Daoy (cell line): Measurements from ENCODE around the genes CD99, PNPLA4, FAM9A and TBL1X.

DNA sequence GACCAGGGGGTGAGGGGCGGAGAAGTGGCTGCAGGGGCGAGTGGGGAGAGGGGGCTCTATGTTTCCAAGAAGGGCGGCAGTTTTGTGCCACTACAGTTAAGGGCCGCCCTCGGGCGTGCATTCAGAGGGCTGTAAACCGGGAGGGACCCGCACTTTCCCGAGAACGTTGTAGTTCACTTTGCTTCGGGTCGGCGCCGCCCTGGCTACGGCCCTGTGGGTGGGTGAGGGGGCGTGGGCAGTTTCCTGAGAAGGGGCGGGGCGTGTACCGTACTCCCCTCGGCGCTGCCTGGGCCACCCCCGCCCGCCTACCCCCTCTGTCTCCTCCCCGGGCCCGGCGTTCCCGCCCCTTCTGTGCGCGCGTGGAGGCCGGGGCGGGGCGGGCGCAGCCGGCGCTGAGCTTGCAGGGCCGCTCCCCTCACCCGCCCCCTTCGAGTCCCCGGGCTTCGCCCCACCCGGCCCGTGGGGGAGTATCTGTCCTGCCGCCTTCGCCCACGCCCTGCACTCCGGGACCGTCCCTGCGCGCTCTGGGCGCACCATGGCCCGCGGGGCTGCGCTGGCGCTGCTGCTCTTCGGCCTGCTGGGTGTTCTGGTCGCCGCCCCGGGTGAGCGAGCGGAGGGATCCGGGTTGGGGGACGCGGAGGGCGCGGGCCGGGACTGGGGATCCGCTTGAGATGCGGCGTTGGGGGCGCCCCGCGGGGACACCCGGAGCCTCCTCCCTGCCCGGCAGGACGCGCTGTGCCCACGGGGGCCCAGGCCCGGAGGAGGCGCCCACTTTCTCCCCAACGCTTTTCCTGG lies at the start of gene CD99:
TSS of gene CD99 (plus strand) at position 470 of the 795 bp plus-strand sequence.
- RAMPAGE, long total RNA, result start-site peak on the plus strand centred at position 461 of the sequence, 152 bp wide, 277 and 82 reads in 2 replicates

DNA sequence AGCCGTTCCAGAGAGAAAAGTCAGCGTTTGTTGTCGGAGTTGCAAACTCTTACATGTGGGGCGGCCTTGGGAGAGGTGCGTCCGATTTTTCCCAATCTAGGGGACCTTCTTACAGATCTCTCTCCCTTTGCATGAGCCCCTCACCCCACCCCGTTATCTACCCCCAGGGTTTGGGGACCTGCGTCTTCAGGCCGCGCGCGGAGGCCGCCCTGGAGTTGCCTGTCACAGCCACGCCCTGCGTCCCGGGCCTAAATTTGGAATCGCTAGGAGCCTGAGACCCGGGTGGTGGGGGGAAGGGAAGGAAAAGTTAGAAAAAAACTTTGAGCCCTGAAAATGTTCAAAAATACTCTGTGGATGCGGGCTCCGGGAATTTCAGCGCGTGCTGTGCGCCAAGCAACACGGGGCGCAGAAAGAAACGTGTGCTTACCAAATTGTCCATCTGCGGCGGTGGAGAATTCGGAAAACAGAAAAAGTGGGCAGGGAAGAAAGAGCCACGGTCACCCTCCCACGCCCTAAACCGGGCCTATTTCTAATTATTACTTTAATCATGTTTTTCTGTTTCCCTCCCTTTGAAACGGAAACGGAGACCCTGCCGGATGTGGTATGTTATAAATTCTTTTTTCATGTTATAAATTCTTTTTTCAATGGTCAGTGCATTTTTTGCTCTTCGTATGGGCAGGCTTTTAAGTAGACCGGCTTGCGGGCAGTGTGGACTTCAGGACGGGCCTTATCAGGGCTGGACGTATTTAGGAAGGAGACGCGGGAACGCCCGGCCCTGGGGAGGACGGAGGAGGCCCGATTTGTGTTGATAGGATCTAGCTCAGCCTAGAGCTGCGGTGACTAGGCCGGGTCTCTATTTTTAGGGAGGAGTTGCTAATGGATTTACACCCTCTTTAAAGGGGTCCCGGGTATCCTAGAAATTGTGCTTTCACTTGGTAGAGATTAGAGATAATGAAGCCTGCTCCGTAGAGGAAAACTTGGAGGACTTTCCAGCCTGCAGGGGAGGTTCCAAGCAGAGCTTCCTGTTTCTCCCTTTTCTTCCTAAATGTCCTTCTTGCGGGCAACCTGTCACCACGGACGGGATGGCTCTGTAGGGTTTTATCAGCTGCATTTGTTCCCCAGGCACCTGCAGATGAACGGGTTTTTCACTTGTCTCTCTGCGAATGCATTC lies 911 bp downstream of the CD99 start:
- RAMPAGE, long total RNA, result no peak

- RAMPAGE, long total RNA, result no peak
Observed at GRCh38 chrX:3470190-3470861, 123.9 kb upstream of the MXRA5 start.

DNA sequence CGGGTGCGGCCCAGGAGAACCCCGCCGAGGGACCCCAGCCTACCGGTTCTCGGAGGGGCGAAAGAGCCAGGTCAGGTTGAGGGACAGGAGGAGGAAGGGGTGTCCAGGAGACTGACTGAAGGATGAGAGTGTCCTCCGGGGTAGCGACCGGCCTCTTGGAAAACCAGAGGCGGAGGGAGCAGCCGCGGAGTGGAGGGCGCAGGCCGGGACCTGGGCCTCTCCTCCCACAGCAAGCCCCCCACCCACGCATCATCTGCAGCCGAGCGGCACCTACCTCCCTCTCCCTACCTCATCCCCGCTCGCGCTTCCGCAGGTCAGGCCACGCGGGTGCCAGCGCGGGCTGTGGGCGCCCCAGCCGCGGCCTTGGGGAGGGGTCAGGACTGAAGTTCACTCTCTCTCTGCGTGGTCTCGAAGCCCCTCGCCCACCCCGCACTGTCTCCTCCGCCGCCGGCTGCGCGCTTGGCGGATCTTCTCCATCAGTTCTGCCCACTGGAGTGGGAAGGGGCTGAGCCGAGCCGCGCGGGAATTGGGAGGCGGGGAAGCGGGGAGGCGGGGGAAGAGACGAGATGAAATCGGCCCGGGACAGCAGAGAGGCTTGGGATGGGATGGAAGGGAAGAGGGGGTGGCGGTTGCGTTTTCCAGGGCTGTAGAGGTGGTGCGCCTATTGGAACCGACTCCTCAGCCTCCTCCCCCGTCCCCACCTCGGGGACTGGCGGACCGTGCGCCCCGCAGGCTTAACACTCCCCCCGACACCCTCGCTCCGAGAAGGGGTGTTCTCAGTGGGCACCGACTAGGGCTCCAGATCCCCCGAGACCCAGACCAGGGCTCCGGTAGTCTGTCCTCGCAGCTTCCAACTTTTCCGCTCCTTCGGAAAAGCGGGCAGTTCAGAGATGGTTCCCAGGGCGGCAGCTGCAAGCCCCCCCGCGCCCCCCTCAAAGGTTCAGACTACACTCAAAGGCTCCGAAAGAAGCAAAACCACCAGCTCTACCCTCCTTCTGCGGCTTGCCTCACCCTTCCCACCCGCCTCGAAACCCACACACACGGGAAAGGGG lies 1.7 kb downstream of the NLGN4X start:
- RAMPAGE, long total RNA, result no peak

DNA sequence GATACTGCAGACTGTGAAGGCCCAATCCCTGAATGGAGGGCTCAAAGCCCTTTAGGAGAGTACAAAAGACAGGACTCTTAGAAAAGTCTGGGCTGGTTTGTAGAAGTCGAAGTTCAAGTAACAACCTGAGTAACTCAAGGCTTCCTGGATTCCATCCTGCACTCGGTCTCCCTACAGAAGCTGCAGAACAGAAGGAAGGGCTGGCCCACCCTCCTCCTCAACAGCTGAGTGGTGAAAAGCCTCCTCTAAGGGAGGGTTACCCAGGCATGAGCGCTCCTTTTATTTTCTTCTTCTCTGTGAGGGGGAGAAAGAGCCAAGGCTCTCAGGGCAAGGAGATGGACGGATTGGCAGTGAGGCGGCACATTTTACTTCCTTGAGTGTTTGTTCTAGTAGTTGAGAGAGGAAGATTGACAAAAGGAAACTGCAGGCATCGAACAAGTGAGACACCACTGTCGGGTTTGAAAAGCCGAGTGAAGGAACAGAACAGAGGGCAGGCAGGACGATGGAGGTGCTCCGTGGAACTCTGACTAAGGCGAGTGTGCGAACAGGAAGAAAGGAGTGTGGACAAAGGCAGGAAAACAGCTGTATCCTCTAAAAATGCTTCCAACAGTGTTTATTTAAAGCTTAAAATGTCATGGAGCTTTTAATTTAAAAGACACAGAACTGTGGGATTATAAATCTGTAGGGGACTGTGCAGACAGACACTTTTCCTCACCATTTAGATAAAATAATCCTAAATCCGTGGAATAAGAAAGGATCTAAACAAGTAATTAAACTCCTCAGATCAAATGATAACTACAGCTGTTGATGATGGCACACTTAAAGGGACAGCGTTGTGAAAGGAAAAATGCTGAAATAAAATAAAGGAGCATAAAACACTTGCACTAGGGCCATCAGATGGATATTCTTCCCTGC lies 38.3 kb upstream of the STS start:
- RAMPAGE, long total RNA, result no peak

- RAMPAGE, long total RNA, result no peak
Observed at GRCh38 chrX:7109890-7110279, 37.6 kb upstream of the STS start.

DNA sequence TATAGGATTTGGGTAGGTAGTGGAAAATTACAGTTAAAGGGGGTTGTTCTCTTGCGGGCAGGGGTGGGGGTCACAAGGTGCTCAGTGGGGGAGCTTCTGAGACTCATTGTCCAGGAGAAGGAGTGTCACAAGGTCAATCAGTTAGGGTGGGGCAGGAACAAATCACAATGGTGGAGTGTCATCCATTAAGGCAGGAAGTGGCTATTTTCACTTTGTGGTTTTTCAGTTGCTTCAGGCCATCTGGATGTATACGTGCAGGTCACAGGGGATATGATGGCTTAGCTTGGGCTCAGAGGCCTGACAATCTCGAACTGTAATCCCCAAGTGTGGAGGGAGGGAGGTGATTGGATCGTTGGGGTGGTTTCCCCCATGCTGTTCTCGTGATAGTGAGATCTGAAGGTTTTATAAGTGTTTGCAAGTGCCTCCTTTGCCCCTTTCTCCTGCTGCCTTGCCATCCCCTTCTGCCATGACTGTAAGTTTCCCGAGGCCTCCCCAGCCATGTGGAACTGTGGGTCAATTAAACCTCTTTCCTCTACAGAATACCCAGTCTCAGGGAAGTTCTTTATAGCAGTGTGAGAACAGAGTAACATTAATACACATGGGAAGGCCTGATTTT lies 36.7 kb upstream of the STS start:
- RAMPAGE, long total RNA, result no peak

DNA sequence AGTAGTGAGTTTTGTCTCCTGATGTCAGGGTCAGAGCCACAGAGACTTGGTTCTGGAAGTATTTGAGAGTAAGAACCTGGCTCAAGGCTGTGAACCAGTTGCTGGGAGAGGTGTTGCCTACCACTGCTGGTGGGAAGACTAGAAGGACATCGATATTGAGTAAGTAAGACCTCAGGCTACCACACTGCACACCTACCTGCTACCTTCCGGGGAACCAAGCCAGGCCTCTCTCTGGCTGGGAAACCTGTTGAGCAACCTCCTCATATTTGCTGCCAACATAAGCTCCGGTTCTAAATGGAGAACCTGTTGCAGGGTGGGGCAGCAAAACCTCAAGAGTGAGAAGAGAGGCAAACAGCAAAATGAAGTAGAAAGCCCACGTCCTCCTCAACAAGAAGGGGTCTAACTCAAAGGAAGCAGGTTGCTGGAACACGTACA lies 104.2 kb upstream of the PUDP start:
- RAMPAGE, long total RNA, result no peak

DNA sequence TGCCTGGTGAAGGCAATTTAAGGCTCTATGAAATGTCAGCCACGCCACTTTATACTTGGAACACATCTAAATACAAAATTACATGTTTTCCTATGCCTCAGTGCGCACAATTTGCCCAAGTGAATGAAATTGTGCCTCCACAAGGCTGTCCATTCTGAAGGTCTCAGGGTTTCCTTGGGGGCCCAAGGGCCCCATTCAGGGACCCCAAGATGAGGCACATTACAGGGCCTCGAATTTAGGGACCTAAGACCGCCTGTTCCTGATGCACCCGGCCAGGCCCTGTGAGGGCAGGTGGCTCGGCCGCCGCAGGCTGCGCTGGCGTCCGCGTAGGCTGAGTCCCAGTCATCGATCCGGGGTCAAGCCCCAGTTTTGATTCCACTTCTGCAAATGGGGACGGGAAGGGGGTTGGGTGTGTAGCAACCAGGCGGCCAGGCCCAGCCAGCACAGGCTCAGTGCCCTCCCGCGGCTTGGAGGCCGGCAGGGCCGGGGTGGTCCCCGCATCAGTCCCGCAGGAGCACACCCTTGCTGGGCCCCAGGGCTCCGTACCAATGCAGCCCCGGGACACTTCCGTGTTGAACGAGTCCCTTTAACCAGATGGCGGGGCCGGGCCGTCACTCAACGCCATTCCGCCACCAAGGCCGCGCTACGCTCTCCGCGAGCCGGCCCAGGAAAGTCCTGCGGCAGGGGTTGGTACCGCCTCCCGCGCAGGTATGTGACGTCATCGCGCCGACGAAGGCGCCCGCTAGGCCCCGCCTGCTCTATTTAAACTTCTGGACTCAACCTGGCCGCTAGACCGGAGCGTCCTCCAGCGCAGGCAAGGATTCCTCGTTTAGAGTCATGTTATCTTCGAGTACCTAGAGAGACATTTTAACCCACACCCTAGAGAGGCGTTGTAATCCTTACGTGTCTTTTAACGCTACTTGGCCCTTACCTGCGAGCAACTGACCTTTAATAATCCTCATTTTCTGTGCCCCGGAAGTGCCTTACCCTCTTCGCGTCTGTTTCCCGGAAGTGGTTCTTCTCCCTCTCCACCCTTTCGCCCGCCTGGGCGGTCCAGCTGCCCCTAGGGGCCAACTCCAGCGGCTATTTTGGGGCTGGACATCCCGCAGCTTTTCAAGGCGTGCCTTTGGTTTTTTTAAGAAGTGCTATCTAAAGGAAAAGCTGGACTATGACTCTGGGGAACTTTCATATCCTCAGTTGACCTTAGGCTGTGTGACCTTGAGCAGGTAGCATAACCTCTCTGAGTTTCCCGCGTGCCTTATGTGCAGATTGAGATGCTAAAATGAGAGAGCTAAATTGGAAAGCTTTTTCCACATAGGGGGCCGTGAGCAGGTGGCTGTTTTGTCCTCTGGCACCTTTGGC lies at the start of gene PNPLA4:
TSS of gene PNPLA4 (minus strand) at position 674 of the 1,362 bp plus-strand sequence.
- RAMPAGE, long total RNA, result no peak

DNA sequence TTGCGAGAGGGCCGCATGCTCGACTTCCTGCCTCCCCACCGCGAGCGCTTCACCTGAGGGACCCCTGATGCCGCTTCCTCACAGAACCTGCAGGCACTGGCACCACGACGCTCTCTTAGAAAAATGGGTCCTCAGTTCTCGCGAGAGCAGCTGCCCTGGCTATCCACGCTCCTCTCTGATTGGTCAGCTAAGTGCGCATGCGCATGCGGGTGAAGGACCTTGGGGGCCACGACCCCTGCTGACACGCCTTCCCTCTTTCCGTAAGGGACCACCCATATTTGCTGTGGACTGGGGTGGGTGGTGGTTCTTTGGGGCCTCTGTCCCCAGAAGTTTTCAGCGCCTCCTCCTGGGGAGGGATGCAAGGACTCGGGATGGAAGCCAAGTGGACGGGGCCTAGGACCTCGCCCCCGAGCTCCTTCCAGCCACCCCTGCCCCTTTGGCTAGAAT lies at the start of gene FAM9A:
TSS of gene FAM9A (minus strand) at position 126 of the 447 bp plus-strand sequence.
- RAMPAGE, long total RNA, result no peak

GRCh38 chrX:9456363-9457023 lies 8.4 kb upstream of the TBL1X start:
- RAMPAGE, long total RNA, result no peak

DNA sequence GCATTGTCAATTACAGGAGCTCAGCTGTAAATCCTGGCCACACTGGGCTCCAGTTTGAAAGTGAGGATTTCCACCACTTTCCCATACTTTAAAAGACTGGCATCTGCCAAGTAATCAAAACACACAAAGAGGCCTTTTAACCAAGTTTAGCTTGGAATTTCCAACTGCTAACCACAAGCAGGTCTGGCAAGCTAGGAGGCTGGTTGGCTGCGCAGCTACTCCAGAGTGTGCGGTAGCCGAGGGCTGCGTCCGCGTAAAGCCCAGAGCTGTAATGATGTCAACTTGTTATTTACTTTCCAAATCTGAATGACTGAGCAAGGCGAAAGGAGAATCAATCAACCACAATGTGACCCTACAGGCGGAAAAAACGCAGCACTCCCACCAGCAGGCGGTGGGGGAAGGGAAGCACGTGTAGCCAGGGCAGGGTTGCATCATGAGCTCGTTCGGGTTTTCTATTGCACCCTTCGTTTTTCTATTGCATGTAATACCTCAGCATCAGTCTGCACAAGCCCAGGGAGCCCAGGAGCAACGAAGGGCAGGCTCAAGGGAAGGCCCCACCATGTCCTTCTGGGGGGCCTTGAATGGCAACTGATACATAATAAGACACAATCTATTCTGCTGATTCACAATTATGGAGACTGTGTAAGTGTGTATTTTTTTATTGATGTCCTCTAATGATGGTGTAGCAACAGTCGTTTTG lies 1.9 kb upstream of the TBL1X start:
- RAMPAGE, long total RNA, result no peak

DNA sequence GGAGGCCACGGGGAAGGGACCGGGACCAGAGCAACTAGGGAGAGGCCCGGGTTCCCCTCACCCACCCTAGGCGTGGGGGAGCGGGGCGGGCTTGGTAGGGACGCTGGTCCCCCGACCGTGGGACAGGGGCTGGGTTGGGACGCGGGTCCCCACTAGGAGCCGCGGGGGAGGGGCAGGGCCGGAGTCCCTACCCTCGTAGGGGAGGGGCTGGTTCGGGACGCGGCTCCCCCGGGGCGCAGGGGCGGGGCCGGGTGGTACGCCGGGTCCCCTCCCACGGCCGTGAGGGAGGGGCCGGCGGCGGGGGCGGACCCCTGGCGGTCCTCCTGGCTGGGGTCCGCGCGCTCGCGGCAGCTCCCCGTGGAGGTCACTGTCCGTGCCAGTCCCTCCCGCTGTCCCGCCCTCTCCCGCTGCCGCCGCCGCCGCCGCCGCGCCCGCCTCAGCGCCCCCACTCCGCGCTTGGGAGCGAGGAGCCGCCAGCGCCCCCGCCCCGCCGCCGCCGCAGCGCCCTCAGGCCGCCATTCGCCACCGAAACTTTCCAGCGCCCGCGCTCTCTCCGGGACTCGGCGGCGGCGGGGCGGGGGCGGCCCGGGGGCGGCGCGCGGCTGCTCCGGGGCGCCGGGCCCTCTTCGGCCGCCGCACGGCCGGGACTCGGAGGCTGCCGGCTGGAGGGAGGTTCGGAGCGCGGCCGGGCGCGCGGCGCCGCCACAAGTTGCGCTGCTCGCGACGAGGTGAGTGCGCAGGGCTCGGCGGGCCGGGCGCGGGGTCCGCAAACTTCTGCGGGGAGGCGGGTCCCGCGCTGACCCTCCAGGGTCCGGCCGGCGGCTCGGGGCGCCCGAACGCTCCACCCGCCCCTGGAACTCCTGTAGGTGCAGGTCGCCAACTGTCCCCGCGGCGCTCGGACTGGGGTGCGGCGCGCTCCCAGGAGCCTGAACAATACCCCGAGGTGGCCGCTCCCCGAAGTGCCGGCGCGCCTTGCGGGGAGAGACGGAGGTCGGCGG lies at the start of gene TBL1X:
TSS of gene TBL1X (plus strand) at position 339 of the 998 bp plus-strand sequence.
- RAMPAGE, long total RNA, result no peak

DNA sequence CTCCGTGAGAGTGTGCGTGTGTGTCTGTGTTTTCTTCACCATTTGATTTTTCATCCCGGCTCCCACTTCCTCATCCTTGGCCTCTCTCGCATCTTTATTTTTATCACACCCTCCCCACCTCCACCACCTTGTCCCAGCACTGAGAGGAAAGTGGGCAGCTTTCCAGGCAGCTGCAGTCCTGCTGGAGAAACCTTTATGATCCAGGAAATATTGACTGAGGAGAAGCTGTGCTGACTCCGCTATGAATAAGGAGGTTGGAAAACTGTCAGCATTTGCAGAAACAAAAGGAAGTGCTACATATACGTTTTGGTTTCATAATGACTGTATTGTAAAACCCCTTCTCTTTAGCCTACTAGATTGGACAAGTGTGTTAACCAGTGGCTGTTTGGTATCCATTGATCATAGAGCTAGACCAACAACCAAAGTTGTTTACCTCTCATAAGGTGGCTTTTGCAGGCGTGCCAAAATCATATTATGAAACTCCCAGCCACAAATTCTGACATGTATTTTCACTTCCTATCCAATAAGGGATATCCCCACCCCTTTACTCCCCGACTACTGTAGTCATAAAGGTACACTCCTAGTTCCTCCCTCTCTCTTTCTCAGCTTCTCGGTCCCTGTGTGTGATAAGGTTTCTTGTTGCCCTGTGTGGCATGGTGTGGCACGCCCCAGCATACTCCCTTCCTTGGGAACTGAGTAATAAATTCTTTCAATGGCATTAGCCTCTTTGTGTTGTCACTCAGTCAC lies 88.4 kb downstream of the GPR143 start:
- RAMPAGE, long total RNA, result no peak

- RAMPAGE, long total RNA, result no peak
Observed at GRCh38 chrX:9786795-9787375, 656 bp downstream of the SHROOM2 start.

DNA sequence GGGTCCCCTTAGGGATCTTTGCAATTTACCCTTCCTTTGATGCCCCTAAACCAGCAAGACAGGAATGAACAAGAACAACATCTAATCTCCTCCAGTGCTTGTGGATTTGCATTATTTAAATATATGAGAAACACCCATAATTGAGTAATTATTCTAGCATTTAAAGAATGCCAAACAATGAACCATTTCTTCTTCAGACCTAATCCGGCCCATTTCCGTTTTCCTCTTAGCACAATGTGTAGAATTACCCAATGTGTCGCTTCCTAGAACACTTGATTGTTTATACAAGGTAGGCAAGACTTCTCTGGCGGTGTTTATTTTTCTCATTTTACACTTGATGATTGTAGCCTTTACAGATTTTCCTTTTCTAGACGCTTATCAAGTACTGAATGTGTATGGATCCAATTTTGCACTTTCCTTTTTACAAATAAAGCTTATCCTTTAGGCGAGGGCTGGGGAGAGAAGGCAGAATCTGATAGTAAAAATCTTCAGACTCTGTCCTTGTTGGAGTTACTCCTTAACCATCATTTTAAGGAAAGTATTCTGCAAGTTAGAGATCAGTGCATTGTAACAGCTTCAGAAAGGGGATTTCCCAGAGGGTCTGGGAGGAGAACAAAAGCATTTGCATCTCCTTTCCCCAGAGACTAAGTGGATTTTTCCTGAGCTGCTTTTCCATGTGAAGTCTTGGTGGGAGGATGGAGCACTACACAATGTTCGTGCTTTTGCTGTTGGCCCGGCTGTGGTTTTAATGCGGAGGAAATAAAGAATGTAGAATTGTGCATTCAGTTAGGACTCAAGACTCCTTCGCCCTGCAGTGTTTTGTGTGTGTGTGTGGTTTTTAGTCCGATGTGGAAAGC lies 43.8 kb downstream of the CLDN34 start:
- RAMPAGE, long total RNA, result no peak

- RAMPAGE, long total RNA, result no peak
Observed at GRCh38 chrX:10050344-10051002, 83.3 kb downstream of the CLDN34 start.

DNA sequence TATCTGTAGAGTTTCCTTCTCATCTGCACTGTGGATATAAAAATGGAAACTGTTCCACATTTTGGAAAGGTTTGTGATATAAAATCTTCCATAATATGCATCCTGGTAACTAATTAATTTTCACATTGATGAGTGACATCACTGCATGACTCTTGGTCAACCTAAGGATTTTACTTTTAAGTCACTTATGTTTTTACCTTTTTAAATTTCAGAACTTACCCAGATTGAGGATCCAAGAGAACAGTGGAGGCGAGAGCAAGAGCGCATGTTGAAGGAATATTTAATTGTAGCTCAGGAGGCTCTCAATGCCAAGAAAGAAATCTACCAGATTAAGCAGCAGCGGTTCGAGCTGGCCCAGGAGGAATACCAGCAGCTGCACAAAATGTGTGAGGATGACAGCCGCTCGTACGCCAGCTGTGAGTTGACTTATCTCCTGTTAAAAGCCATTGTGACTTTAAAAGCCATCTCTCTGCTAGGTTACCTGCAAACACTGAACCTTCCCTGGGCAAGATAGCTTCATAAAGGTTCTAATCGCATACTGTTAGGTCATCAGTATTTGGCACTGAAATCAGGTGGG lies 89.6 kb upstream of the CLCN4 start:
- RAMPAGE, long total RNA, result no peak

- RAMPAGE, long total RNA, result no peak
Observed at GRCh38 chrX:10079017-10079535, 77.7 kb upstream of the CLCN4 start.

DNA sequence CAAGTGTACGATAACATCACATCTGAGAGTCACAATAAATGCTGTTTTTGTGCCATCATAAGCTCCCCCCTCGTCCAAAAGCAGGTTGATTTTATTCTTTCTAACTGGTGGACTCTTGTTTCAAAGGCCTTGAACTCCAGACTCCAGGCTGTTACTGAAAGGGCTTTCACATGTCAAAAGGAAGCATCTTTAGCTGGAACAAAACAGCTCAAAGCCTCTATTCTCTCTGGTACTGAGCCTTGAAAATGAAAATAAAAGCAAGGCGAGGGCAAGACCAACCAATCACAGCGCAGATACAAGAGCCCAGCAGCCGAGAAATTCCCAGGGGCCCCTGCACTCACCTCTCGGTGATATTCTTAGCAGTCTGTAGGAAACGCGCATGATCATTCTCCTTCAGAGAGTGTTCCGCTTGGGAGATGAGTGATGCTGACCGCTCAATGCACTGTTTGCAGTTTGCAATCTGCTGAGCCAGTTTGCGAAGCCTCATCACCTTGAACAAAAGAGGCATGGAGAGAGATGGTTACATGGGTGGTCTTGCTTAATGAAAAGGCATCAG lies 138.2 kb downstream of the MID1 start:
- RAMPAGE, long total RNA, result no peak